GM23248 (cell line): ENCODE results near the gene YAE1.

DNA sequence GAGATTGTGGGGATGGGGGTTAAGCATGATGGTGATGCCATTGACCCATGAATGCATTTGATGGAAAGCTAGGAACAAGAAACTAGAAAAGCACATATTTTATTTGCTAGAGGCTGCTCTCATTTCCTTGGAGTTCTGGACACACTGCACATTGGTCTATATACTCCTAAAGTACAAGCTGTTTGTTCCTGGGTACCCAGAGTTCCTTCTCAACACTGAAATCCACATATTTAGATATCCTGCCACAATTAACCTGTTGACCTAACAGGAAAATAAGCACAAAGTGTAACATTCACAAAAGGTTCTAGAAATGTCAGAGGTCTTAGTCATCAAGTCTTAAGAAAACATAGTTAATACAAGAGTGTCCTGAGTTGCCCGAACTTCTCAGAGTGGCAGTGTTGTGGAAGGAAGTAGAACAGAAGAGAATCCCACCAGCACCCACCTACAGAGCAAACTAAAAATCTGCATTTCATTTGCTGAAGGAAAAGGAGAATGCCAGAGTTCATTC, 115.6 kb downstream of the ELMO1 start:
- RAMPAGE, long total RNA: no peak

- RAMPAGE, long total RNA: no peak
Observed at GRCh38 chr7:37444846-37445784, 3.5 kb downstream of the ELMO1 start.

DNA sequence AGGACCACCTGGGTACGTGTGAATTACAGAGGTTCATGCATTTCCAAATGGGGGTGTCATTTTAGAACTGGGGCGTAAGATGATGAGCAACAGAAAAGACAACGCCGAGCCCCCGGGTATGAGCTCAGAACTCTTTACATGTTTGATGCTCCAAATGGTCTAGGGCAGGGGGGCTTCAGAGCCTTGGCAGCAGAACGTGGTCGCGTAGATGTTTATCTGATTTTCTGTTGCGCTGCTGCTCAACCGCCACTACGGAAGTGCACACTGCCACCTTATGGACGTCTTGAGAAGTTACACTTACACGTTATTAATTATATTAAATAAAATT, 15.0 kb upstream of the NME8 start:
- RAMPAGE, long total RNA: no peak

DNA sequence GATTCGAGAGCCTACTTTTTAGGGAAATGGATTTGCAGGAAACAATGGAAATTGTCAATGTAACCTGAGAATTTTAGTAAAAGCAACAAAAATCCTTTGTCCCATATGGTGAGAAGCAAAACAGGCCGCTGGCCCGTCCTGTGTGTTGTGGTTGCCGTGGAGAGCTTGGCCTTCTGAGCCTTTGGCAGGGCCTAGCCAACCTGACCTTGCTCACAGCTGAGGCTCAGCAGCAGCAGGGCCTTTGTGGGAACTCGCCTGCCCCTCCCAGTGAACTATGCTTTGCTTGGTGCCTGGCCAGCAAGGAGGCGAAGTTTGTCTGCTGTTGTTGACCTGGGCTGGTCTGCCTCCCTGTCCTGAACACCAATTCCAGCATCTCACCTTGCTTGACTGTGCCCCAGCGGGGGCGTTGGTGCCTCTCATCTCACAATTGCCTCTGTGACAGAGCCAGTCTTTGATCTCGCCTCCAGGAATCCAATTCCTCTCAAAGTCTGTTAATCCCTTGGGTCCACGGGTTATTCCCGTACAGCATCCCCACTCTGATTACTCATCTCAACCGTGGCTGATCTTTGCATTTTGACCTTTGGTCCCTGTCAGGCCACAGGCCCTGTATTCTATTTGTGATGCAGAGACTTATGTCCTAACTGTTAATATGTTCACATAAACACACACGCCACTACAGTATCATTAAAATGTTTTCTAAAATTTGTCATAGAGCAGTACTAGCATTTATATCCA, 22.6 kb downstream of the EPDR1 start:
- RAMPAGE, long total RNA: no peak

DNA sequence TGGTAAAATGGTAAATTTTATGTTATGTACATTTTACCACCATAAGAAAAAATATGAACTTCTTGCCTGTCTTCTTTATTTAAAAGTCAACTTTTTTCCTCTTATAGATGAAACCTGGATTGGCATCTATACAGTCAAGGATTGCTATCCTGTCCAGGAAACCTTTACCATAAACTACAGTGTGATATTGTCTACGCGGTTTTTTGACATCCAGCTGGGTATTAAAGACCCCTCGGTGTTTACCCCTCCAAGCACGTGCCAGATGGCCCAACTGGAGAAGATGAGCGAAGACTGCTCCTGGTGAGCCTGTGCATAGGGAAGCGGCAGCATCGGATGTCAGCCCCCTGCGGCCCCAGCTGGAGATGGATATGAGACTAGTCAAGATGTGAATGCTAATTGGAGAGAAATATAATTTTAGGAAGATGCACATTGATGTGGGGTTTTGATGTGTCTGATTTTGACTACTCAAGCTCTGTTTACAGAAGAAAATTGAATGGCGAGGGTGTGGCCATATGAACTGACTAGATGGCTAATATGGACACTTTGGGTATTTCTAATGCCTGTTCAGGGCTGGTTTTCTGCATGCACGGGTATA, 29.8 kb downstream of the EPDR1 start:
- RAMPAGE, long total RNA: no peak

DNA sequence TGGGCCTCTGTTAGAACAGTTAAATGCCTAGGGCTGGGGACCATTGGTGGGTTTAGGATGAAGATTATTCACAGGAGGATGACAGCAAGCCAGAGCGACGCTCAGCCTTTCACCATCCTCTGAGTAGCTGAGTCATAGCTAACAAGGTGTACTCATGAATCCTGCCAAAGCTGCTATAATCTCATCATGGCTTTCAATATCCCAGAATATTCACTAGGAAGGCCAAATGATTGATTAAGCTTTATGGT, 39.7 kb downstream of the STARD3NL start:
- RAMPAGE, long total RNA: no peak

DNA sequence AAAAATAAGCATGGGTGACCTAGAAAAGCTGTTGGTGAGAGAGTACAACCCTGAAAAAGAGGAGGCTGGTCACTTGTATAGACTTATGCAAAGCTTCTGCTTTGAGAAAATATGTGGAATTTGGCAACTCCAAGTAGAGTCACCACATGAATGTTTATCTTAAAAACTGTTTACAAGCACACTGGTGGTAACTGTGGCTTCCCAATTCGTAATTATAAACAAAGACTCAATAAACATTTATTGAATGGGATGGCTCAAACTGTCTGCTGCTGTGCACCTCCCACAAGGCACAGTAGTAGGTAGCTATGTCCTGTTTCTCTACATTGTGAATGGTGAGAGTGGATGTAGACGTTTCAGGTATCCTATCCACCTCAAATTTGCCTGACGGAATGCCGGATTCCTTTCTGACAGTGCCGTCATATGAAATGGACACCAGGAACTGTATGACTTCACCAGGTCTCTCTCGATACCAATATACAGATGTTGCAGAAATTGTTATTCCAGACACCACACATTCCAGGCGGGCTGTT, 138.8 kb downstream of the STARD3NL start:
- RAMPAGE, long total RNA: no peak

DNA sequence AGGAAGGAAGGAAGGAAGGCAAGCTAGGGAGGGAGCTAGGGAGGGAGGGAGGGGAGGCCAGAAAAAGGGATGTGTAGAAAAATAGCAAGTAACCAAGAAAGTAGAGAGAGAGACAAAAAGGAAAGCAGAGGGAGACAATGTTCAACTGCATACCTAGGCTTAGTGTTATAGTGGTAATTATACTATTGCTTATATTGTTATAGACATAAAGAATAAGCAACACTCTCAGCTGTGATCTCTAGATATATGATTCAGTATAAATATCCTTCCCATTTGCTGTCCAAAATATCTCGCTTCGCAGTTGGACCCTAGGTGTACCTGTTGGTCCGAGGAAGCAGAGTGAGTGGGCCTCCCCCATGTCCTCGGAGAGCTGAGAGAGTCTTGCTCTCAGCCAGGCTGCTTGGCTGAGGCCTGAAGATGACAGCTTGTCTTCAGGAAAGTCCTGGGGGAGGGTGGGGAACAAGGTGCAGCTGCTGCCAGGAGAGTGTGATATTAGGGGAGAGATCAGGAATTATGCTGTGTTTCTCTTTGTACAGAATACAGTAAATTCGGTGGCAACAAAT, 156.4 kb downstream of the STARD3NL start:
- RAMPAGE, long total RNA: no peak

DNA sequence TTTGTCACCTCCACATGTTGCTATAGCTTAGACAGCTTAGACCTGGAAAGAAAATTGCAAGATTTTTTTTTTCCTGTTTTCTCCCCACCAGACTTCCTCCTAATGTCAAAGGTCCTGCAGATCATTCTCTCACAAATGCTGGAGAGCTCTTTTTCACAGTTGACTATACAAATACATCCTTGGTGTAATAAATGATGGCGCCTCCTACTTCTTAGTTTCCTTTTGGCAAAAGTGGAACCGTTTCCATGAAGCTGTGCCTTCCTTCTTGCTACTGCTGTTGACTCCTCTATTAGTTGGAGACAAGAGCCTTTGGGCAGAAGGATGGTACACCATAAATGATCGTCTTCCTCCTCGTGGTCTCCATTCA, 36.9 kb downstream of the POU6F2 start:
- RAMPAGE, long total RNA: no peak

DNA sequence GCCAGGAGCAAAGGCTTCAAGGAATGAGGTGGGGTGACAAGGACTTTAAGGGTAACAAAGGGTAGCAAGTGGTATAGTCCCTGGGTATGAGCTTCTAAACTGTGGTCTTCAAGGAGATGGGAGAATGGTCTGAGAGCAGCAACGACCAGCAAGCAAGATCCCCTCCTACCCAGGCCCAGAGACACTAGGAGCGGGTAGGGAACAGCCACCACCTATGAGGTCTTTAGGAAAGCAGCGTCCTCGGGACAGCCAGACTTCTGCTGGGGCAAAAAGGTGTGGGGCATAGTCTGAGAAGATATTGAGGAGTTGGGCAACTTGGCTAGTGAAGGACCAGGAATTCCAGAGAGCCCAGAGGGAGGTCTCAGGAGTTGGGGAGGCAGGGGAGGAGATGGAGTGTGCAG, 199.8 kb upstream of the YAE1 start:
- RAMPAGE, long total RNA: no peak

DNA sequence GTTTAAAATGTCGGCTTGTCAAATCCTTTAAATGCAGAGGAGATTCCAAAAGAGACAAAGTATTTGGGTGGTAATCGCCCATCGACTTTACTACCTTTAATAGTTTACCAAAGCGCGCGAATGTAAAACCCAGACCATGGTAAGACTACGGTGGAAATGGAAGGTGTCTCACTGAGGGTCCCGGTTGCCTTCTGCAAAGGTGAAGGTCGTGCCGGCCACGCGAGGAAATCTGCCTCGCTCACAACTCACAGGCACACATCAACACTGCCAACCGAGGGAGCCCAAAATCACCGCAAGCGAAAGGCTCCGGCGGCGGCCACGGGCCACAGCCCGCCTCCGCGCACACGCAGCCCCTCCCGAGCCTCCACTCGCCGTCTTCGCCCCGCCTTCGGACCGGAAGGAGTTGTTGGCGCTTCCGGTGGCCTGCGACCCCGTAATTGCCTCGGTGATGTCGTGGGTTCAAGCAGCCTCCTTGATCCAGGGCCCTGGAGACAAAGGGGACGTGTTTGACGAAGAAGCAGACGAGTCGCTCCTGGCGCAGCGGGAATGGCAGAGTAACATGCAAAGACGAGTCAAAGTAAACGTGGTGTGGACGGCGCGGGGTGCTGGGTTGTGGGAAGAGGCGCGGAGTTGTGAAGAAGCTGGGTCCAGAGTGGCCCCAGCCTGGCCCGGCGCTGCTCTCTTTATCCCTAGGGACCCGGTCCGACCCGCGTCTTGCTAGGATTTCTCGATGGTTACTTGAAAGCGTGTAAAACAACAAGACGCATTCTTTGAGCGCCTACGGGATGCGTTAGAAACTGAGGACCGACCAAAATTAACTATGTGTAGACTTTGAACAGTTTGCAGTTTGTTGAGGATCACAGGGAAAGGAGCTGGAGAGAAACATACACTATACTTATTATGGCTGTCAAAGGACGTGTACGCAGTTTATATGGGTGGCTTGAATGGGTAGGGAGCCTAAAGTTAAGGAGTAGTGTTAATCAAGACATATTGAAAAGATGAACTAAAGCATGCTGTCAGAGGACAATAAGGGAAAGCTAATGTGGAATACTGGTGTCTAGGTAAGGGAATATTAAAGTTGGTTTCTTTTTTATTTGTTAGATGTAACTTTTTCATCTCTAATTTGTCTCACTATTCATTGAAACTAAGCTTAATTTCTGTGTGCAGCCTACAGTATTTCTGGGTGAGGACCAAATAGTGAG, at the start of gene YAE1:
Gene YAE1 (plus strand): TSS at position 434 of the 1,202 bp plus-strand sequence.
- RAMPAGE, long total RNA: start-site peak on the plus strand centred at position 442 of the sequence, 68 bp wide, 125 and 764 reads in 2 replicates

- RAMPAGE, long total RNA: no peak
Observed at GRCh38 chr7:39609030-39610309, 13.9 kb upstream of the RALA start.

DNA sequence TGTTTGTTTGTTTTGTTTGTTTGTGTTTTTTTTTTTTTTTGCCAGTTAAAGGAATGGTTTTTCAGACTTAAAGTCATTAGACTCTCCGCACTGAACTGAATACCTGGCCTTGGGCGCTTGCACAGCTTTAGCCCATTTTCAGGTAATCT, 788 bp downstream of the RALA start:
- RAMPAGE, long total RNA: no peak

DNA sequence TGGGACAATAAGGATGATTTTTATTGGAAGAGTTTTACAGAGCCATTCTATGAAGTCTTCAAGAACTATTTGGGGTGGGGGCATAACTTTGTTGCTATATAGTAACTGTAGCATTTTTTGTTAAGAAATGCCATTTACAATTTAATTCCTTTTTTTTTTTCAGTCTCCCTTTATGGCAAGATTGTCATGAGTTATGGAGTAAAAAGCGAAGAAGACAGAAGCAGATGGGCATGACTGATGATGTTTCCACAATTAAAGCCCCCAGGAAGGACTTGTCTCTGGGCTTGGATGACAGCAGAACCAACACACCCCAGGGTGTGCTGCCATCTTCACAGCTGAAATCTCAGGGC, 46.5 kb downstream of the MPLKIP start:
- RAMPAGE, long total RNA: no peak

- RAMPAGE, long total RNA: no peak
Observed at GRCh38 chr7:40756907-40757157, 622.0 kb downstream of the SUGCT start.

GRCh38 chr7:41692909-41693749, 9.8 kb downstream of the INHBA start:
- RAMPAGE, long total RNA: no peak

DNA sequence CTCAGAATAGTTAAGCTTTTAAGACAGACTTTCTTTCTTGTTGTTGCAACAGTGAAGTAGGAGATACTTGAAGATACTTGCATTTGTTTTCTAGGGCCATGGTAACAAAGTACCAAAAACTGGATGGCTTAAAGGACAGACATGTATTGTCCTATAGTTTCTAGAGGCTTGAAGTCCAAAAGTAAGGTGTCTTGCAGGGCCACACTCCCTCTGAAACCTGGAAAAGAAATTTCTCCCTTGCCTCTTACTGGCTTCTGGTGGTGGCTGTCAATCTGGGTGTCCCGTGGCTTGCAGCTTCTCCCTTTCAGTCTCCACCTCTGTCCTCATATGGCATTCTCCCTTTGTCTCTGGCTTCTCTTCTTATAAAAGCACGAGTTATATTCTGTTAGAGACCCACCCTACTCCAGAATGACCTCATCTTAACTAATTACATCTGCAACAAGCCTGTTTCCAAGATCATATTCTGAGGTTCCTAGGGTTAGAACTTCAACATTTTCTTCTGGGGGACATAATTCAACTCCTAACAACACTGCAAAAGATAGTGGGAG, 3.3 kb upstream of the GLI3 start:
- RAMPAGE, long total RNA: no peak

DNA sequence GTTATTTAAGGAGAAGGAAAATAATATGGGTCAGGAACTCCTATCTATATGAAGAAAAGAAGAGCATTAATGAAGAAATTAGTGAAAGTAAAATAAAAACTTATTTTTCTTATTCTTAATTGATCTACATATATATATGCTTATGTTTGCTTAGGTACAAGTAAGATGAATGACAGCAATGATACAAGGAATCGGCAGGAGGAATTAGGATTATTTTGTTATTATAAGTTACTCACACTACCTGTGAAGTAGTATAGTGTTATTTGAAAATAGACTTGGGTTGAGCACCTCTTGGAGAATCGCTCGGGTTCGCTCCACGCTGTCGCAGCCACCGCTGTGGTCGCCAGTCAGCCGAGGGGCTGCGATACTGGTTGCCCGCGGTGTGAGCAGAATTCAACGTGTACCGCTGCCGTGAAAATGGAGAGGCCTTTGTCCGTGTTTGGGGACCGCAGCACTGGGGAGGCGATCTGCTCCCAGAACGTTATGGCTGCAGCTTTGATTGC, 117.3 kb downstream of the C7orf25 start:
- RAMPAGE, long total RNA: no peak

- RAMPAGE, long total RNA: no peak
Observed at GRCh38 chr7:43072482-43073134, 39.8 kb upstream of the HECW1 start.

- RAMPAGE, long total RNA: start-site peak on the minus strand at chr7:43693987-43694172, 49 and 51 reads in 2 replicates
Observed at GRCh38 chr7:43693899-43694792, 35.2 kb downstream of the COA1 start.